SK-MEL-5 (cell line): ENCODE measurements around the gene USP34.

DNA sequence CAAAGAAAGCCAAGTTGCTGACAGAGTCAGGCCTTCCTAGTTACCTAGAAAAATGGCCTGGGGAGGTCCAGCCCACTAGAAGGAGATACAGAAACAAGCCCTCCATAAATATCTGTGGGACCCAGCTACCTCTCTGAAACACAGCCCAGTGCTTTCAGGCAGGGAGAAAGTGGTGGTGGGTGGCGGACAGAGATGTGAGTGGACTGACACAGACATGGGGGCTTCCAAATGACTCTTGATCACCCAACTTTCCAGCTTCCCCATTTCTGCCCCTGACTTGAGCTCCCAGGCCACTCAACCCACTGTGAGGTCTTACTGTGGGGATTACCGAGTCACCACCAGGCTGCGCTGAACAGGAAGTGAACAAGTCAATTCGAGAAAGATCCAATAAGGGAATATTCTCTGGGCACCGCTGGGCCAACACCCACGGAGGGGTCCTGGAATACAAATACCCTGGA is 37.9 kb downstream of the BCL11A start:
RAMPAGE:
- cytosol, long total RNA: no peak
- long total RNA: no peak
- nucleus, long total RNA: no peak

DNA sequence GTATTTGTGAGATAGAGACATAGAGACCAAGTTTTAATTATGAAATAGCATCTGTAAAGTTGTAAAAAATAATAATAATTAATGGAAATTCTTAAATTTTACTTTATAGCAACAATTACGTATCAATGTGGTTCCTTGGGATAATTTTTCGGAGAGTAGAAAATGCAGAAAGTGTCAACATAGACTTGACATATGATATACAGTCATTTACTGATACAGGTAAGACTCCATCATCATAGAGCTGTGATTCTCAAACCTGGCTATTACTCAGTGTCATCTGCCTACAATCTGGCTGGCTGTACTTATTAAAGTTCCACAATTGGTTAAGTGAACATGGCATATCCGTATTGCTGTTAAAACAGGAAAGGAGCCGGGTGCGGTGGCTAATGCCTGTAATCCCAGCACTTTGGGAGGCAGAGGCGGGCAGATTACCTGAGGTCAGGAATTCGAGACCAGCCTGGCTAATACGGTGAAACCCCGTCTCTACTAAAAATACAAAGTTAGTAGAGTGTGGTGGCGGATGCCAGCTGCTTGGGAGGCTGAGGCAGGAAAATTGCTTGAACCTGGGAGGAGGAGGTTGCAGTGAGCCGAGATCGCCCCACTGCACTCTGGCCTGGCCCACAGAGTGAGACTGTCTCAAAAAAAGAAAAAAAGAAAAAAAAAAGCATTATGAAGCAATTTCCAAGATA is 31.5 kb downstream of the PAPOLG start:
RAMPAGE:
- cytosol, long total RNA: no peak
- long total RNA: no peak
- nucleus, long total RNA: no peak

DNA sequence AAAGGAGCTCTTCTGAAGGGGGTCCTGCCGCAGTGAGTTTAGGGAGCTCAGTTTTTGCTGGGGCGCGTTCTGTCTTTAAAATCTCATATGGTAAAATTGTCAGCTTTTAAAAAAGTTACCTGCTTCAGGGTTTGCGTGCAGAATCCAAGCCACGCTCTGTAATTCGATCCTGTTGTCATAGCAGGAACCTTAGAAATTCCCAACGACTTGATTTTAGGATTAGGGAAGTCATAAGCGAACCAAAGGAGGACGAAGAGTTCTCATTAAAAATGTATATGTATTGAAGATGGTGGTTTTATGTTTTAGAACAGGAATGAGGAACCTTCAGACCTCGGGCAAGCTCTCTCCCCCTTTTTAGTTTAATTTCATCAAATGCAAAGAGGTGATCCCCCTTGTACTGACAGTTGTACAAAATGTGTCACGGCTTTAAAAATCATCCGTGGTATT is 535 bp downstream of the REL start:
RAMPAGE:
- cytosol, long total RNA: no peak
- long total RNA: no peak
- nucleus, long total RNA: no peak

GRCh38 chr2:60925764-60926409 is 44.5 kb downstream of the REL start:
RAMPAGE:
- cytosol, long total RNA: no peak
- long total RNA: no peak
- nucleus, long total RNA: no peak

GRCh38 chr2:61005981-61006239 is 11.6 kb upstream of the PEX13 start:
RAMPAGE:
- cytosol, long total RNA: no peak
- long total RNA: no peak
- nucleus, long total RNA: no peak

DNA sequence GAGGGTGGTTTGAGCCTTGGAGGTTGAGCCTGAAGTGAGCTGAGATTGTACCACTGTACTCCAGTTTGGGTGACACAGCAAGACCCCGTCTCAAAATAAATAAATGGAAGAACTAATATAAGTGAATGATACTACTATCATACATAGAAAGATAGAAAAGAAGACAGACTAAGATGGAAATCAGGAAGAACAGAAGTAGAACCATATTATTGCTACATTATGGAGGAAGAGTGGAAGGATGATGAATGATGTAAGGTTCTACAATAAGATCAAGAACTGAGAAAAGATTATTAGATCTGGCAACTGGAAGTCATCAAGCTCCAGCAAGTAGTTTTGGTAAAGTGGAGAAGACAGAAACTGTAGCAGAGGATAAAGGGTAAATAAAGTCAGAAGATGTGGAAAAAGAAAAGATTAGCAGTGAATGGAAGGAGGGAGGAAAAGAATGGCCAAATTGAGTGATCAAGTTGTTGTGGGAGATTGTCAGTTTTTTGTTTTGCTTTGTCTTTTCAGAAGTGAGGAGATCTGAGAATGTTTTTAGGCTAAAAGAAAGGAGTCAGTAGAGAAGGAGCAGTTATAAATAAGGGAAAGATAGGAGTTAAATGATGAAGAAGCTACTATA is 23.3 kb upstream of the PUS10 start:
RAMPAGE:
- cytosol, long total RNA: no peak
- long total RNA: no peak
- nucleus, long total RNA: no peak

RAMPAGE:
- cytosol, long total RNA: no peak
- long total RNA: no peak
- nucleus, long total RNA: no peak
These were observed 25.1 kb downstream of the C2orf74 start for GRCh38 chr2:61186993-61187633.

GRCh38 chr2:61218420-61219122 is 56.6 kb downstream of the C2orf74 start:
RAMPAGE:
- cytosol, long total RNA: no peak
- long total RNA: no peak
- nucleus, long total RNA: no peak

DNA sequence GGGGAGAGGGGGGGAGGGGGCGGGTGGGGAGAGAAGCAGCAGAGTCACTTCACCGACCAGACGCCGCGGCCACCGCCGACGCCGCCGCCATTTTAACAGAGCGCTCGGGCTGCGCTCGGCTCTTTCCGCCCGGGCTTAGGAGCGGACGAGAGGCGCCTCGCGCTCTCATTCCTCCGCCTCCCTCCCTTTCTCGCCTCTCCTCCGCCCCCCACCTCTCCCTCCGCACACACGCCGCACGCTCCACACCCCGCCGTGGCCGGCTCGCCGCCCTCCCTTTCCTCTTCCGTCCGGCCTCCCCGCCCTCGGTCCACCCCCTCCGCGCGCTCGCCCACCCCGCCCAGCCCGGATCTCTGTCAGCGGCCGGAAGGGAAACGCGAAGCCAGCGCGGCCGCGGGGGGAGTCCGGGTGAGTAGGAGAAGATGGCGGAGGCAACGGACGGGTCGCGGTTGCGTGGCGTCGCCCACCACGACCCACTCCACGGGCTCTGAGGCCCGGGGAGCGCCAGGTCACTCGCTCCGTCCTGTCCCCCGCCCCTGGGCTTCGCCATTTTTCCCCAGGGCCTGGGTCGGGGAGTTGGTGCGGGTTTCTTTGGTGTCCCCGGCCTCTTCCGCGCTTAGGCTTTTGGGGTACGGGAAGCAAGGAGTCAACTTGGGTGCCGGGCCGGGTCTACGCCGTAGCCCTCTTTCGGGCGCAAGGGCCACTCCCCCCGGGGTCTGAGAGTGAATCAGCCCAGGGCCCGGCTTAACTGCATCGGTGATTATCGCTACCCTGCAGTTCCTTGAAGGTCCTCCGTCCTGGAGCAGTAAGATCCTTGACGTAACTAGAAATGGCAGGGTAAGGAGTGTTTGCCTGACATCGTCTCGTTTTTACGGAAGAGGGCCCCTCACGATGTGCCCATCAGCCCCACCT is at the start of gene USP34:
TSS of gene USP34 (minus strand) at position 113 of the 909 bp plus-strand sequence.
RAMPAGE:
- cytosol, long total RNA: no peak
- long total RNA: no peak
- nucleus, long total RNA: start-site peak on the plus strand centred at position 383 of the sequence, 61 bp wide, 133 and 47 reads in 2 replicates

GRCh38 chr2:61482276-61483542 is 11.8 kb upstream of the USP34 start:
RAMPAGE:
- cytosol, long total RNA: no peak
- long total RNA: no peak
- nucleus, long total RNA: no peak

GRCh38 chr2:61887620-61888276 is 708 bp downstream of the CCT4 start:
RAMPAGE:
- cytosol, long total RNA: no peak
- long total RNA: no peak
- nucleus, long total RNA: no peak

RAMPAGE:
- cytosol, long total RNA: no peak
- long total RNA: no peak
- nucleus, long total RNA: no peak
These were observed 45.1 kb downstream of the COMMD1 start for GRCh38 chr2:61950524-61951057.

DNA sequence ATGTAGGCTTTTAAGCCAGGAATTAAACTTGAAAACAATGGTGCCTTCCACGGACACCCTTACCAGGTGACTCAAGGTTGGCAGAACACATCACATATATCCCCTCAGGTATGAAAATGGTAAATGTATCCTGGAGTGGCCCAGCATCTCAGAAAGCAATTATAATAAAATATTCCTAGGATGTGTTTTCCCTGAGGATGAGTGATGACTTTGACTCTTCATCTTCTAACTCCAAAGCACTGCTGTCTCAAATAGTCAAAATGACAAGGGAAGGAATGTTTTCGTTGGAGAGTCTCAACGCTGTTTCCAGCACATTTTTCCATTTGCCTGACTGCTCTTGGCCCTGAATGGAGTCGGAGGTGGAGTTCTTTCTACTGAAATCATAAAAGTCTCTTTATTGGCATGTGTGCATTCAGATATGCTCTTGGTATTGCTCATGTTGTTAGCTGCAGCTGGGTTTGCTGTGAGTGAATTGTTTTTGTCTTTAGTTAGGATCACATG is 17.0 kb downstream of the TMEM17 start:
RAMPAGE:
- cytosol, long total RNA: no peak
- long total RNA: no peak
- nucleus, long total RNA: no peak

DNA sequence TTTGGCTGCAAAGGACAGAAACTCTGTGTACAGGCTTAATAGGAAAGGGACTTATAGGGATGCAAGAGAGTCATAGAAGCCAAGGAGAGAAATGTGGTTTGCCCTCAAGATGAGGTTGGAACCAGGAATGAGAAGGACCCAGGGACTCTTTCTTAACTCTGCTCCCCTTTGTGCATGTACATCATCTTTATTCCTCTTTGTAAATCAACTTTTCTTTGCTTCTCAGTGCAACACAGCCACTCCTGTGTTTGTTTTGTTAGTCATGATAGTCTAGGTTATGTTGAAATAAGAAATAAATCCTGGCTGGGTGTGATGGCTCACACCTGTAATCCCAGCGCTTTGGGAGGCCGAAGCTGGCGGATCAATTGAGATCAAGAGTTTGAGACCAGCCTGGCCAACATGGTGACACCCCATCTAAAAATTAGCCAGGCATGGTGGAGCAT is 72.8 kb upstream of the TMEM17 start:
RAMPAGE:
- cytosol, long total RNA: no peak
- long total RNA: no peak
- nucleus, long total RNA: no peak

DNA sequence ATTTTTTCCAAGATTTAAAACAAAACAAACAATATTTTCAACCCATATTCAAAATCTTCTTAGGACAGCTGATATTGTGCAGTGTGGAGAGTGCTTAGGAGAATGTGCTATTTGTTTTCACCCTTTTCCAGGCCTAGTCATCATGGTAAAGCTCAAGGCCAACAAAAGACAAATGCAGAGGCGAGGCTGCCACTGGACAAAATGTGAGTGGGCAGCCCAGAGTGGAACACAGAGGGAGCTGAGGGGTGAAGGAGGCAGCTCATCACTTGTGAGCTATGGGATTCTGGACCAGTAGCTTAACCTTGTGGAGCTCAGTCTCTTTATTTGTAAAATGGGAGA is 84.0 kb upstream of the TMEM17 start:
RAMPAGE:
- cytosol, long total RNA: no peak
- long total RNA: no peak
- nucleus, long total RNA: no peak

GRCh38 chr2:63590483-63591552 is 2.1 kb downstream of the MDH1 start:
RAMPAGE:
- cytosol, long total RNA: no peak
- long total RNA: no peak
- nucleus, long total RNA: no peak

DNA sequence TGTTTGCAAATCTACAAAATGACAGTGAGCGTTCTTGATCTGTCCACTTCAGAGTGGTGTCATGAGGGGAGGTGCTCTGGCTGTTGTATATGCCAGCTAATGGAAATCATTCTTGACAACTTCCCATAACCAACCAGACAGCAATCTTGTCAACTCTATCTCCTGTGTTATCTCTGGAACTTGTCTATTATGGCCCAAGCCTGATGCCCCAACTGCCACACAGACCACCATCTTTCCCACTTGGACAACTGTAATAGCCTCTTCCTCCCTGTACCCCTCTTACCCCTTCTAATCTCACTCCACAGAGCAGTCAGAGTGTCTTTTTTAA is 120.5 kb upstream of the UGP2 start:
RAMPAGE:
- cytosol, long total RNA: no peak
- long total RNA: no peak
- nucleus, long total RNA: no peak

DNA sequence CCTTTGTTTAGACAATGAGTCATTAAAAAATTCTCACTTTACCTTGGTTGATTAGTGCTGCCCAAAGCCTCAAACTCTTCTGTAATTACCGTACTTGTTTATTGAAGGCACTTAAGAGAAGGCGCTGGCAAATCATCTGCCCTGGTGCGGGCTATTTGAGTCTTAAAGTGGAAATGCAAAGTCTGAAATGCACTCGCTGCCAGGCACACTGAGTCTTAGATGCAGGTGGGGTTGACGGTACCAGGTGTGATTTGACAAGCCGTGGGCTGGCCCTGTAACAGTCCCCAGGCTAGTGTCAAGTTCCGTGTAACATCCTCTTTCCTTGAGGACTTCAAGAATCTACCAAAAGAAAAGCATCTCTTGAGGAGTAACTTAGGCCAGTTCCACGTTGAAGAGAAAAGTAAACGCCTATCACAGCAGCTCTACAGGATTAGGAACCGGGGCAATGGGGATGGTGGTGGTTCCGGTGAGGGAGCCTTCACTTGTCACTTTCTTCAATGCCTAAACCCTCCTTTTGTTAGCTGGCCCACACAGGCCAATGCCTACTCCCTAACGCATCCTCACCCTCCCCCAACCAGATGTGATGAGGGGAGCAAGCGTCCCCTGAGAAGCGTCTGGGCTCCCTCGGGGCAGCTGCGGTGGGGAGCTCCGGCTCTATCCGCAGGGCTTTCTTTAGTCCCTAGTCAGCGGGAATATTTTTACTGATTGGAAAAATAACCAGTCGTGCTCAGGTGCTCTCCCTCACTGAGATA is 1.5 kb upstream of the UGP2 start:
RAMPAGE:
- cytosol, long total RNA: no peak
- long total RNA: no peak
- nucleus, long total RNA: no peak

DNA sequence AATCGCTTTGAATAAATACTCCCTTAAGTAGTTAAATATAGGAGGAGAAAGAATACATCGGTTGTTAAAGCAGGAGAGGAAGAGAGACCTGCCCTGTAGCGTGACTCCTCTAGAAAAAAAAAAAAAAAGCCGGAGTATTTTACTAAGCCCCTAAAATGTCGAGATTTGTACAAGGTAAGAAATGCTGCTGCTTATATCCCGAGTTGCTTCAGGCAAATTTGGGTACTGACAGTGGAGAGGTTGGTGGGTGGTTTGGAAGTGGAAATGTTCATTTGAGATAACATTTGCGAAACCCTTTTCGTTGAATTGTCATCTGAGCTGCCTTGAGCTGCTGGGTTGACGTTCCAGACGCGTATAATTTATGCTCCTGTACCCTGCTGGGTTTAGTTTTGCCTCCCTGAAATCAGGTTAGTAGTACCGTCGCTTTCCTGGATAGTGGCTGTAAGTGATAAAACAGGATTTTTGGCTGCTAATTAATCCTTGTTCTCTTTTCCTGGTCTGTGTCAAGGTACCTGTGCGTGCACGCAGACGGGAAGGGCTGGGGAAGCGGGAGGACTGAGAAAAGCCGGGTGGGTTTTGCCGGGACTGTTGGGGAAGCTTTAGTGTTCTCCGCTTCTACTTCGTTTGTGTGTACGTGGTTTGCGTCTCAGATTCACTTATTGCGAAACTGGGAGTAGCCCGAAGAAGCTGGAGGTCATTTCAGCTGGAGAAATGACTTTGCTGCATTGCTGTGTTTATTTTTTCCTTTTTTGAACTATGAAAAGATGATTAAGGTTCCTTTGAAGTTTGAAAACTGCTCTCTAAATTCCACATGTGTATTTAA is 546 bp downstream of the UGP2 start:
RAMPAGE:
- cytosol, long total RNA: no peak
- long total RNA: no peak
- nucleus, long total RNA: no peak

RAMPAGE:
- cytosol, long total RNA: no peak
- long total RNA: no peak
- nucleus, long total RNA: no peak
These were observed 77.1 kb downstream of the UGP2 start for GRCh38 chr2:63918469-63919449.